Hair follicle dermal papilla cell (primary cell): ENCODE data around the gene PXMP2.

GRCh38 chr12:131938397-131938703, 9.3 kb downstream of the PUS1 start:
- CAGE, long polyA plus RNA = no peak

DNA sequence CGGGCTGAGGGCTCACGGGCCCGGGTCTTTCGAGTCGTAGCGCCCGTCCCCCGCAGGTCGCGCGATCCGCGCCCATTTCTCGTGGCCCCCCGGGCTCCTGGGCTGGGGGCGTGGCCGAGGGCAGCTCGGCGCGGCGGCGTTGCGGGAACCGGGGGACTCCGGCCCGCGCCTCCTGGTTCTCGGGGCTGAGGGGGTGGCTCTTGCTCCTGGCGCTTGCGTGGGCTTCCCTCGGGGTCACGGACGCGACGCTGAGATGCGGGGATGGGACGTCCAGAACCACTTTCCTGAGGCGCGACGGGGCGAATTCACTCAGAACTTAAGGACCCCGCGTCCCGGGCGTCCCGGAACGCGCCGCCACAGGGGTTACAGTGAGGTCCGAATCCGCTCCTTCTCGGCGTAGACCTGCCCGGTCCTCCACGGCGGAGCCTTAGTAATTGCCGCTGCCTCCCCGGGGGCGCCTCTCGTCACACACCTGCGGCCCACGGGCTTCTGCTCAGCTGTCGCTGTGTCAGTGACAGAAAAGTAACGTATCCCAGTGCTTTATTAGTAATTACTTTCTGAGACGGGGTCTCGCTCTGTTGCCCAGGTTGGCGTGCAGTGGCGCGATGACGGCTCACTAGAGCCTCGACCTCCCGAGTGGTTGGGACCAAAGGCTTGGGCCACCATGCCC, 606 bp downstream of the EP400 start:
- CAGE, long polyA plus RNA = no peak

GRCh38 chr12:131986150-131986945, 36.6 kb downstream of the EP400 start:
- CAGE, long polyA plus RNA = no peak

DNA sequence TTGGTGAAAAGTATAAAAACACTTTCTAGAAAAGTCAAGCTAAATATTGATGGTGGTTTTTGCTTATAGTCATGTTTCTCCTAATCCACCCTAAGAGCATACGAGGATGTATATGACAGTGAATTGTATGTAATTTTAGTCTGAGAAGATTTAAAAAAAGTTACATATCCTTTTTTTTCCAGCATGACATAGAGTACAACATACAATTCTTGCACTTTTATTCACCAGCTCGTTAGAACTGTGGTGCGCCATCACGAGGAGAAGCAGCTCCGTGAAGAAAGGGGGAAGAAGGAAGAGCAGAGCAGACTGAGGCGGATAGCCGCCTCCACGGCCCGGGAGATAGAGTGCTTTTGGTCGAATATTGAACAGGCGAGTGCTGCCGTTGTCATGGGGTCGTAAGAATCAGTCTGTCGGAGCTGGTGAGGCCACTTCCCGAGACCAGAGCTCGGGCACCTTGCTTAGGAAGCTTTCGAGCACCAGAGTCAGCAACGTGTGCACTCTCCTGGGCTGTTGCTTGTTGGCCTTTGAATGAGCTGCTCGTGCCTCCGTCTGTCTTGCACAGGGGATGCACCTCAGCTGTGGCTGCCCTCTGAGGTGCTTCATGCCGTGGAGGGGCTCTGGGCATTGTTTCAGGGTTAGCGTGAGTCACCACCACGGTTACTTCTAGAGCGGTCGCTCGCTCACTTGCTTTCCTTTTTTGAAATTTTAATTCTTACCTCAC, 40.2 kb downstream of the EP400 start:
- CAGE, long polyA plus RNA = no peak

DNA sequence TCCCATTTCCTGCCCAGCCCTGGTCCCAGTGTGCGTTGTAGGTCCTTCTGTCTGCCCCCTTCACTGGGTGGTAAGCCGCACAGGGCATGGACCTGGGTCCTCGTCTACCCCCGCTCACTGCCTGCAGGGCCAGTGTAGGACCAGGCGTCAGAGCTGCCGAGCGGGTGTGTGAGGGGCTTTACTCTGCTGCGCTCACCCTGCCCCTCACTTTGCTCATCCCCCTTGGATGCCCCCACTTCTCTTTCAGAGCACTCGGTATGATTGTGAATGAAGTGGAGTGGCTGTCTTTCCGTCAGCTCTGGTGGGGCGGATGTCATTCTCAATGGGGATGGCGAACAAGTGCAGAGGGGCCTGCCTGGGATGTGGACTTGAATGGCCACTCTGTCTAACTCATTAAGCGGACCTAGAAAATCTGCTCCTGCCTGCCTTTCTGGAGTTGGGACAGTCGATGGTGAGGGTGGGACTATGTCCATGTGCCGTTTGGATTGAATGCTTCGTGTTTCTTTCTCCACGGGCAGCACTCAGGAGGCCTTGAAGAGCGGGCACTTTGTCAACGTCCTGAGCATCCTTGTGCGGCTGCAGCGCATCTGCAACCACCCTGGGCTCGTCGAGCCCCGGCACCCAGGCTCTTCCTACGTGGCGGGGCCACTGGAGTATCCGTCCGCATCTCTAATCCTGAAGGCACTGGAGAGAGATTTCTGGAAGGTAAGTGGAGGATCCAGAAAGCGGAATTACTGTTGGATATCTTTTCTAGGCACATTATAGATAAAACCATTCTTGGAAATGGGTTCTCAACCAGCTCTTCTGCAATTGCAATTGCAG, 67.5 kb downstream of the EP400 start:
- CAGE, long polyA plus RNA = no peak

DNA sequence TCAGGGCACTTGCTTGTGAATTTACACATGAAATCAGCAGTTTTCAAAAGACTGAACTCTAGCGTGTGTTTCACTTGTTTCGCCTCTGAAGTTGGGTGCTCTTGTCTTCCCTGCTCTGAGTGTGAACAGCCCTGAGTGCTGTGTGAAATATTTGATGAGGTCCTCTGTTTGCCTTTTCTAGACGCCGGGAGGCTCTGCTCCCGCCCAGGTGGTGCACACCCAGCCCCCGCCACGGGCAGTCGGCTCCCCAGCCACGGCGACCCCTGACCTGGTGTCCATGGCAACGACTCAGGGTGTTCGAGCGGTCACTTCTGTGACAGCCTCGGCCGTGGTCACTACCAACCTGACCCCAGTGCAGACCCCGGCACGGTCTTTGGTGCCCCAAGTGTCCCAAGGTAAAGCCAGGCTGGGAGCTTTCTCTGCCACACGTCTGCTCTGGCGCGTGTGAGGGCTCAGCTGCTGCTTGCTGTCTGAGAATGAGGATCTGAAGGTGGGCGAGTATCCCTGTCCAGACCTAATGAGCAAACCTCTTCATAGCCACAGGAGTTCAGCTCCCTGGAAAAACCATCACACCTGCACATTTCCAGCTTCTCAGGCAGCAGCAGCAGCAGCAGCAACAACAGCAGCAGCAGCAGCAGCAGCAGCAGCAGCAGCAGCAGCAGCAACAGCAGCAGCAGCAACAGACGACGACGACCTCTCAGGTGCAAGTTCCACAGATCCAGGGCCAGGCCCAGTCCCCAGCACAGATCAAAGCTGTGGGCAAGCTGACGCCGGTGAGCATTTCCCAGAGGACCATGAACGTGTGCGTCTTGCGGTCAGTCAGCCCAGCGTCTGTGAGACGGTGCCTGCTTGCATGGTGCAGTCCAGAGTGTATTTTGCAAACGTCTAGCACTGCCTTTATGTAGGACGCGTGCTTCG, 81.9 kb downstream of the DDX51 start:
- CAGE, long polyA plus RNA = no peak

- CAGE, long polyA plus RNA = no peak
Observed at GRCh38 chr12:132070922-132071355, 73.2 kb downstream of the DDX51 start.

GRCh38 chr12:132104605-132105178, 39.4 kb downstream of the DDX51 start:
- CAGE, long polyA plus RNA = no peak

DNA sequence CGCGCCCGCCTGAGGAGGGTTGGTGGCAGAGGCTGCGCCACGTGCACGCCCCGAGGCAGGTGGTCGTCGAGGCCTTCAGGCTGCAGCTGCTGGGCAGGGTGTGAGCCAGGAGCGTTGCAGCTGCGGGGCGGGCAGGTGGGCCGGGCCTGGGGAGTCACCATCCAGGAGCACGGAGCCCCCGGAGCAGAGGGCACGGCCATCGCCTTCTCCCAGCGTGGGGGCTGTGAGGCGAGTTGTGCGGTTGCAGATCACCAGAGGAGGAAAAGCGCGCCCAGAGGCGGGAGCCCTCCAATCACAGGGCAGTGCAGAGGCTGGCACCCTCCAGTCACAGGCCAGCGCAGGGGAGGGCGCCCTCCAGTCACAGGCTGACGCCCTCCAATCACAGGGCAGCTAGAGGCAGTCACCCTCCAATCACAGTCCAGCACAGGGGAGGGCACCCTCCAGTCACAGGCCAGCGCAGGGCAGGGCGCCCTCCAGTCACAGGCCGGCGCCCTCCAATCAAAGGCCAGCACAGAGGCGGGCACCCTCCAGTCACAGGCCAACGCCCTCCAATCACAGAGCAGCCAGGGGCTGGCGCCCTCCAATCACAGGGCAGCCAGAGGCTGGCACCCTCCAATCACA, 26.8 kb downstream of the DDX51 start:
- CAGE, long polyA plus RNA = no peak

GRCh38 chr12:132138701-132139486, 5.2 kb downstream of the DDX51 start:
- CAGE, long polyA plus RNA = no peak

GRCh38 chr12:132446191-132446629, 43.7 kb upstream of the FBRSL1 start:
- CAGE, long polyA plus RNA = no peak

DNA sequence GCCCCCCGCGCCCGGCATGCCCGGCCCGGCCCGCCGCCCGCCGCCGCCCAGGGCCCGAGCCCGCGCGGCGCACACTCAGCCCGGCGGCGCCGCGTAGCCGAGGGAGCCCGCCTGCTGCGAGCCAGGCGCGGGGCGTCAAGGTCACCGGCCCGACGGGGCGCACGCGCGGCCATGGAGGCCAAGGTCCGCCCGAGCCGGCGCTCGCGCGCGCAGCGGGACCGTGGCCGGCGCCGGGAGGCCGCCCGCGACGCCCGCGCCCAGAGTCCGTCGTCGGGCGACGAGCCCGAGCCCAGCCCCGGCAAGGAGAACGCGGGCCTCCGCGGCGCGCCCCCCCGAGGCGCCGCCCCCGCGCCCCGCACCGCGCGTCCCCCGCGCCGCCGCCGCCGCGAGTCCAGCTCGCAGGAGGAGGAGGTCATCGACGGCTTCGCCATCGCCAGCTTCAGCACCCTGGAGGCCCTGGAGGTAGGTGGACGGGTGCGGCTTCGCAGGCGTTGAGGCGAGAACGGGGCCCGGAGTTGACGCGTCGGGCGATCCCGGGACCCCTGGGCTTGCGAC, 526 bp downstream of the FBRSL1 start:
- CAGE, long polyA plus RNA = no peak

GRCh38 chr12:132513933-132514290, 24.0 kb downstream of the FBRSL1 start:
- CAGE, long polyA plus RNA = no peak

GRCh38 chr12:132549715-132550818, 60.1 kb downstream of the FBRSL1 start:
- CAGE, long polyA plus RNA = no peak

DNA sequence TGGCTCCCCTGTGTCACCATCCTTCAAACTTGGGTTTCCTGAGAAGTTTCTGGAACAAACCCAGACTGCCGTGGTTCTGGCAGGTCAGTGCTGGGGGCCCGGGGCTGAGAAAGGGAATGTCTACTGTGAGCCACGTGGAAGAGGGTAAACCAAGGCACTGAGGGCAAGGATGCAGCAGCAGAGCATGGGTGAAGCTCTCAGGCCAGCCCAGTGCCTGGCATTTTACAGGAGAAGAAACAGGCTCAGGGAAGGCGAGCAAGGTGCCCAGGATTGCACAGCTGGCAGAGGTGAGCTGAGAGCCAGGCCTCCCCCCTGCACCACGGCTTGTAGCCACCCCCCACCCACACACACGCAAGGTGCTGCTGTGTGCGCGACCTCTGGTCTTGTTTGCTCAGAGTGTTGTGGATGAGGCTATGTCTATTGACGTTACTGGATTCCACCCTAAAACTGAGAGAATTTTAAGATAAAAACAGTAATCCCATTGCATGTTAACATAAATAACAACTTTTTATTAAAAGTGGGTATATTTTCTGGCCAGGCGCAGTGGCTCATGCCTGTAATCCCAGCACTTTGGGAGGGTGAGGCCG, 5.4 kb downstream of the LRCOL1 start:
- CAGE, long polyA plus RNA = no peak

- CAGE, long polyA plus RNA = no peak
Observed at GRCh38 chr12:132687230-132688312, at the start of gene PXMP2. TSS of gene PXMP2 (plus strand) at chr12:132687587.

DNA sequence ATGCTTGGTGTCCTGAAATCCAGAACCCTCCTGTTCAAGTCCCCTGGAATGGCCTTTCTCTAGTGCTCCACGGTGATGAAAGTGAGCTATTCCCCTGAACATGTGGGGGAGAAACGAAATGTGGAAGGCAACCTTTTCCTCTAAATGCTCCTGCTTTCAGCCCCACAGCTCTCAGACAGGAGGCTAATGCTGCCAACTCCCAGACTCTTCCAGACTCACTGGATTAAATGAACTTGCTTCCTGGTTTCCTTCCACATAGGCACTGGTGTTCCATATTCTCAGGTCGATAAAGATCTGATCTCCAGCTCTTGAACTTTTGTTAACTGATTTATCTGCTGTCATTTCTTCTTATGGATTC, 2.4 kb upstream of the PGAM5 start:
- CAGE, long polyA plus RNA = no peak

- CAGE, long polyA plus RNA = no peak
Observed at GRCh38 chr12:132720580-132721487, 10.2 kb downstream of the PGAM5 start.

DNA sequence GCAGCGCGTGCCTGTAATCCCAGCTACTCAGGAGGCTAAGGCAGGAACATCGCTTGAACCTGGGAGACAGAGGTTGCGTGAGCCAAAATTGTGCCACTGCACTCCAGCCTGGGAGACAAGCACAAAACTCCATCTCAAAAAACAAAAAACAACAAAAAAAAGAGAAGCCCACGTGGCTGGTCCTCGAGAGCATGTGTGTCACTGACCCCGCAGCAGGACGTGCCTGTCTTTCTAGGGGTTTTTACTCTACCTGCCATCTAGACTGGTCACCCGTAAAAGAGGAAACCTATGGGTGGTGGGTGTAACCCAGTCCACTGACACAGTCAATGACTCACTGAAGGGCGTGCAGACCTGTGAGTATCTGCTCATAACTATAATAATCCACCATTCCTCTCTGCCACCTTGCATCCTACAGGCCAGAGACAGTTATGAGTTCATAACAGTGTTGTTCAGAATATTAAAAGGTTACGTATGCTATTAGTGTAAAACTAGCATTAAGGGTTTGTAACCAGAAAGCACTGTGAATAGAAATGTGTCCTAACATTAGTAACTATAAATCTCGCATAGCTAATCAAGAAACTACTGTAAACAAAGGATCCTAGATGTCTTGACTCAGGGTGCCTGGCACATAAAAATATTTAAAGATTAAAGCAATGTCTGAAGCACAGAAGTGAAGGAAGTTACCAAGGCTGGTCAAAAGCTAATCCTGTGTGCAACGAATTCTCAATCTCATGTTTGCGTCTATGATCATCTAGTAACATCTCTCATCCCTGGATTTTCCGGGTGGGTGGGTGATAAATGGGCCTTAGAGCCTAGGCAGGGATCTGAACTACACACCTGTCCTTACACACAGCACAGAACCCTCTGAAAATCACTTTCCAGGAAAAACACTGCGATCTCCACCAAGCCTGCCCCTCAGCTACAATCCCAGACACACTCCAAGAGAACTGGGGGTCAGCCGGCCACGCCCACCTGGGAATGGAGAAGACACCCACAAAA, 4.4 kb downstream of the GOLGA3 start:
- CAGE, long polyA plus RNA = no peak

- CAGE, long polyA plus RNA = no peak
Observed at GRCh38 chr12:133038522-133039261, 1.4 kb downstream of the ZNF84 start.